Measurements from ENCODE around the genes FGF12 and MB21D2.

DNA sequence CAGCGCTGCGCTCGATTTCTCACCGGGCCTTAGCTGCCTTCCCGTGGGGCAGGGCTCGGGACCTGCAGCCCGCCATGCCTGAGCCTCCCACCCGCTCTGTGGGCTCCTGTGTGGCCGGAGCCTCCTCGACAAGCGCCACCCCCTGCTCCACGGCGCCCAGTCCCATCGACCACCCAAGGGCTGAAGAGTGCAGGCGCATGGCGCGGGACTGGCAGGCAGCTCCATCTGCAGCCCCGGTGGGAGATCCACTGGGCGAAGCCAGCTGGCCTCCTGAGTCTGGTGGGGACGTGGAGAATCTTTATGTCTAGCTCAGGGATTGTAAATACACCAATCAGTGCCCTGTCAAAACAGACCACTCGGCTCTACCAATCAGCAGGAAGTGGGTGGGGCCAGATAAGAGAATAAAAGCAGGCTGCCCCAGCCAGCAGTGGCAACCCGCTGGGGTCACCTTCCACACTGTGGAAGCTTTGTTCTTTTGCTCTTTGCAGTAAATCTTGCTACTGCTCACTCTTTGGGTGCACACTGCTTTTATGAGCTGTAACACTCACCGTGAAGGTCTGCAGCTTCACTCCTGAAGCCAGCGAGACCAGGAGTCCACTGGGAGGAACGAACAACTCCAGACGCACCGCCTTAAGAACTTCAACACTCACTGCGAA is 34.7 kb upstream of the TP63 start:
- RRBS, 2 experiments: no CpG with 5 or more reads among the region's 28 CpGs
CAGE:
- cytosol, long polyA minus RNA: no peak
- cytosol, long polyA plus RNA: no peak
- long polyA plus RNA: no peak
- nucleus, long polyA minus RNA: no peak
- nucleus, long polyA plus RNA: no peak

- RRBS, 2 experiments: no CpG with 5 or more reads among the region's 6 CpGs
CAGE:
- cytosol, long polyA minus RNA: no peak
- cytosol, long polyA plus RNA: no peak
- long polyA plus RNA: no peak
- nucleus, long polyA minus RNA: no peak
- nucleus, long polyA plus RNA: no peak
Measured at GRCh38 chr3:190073253-190073956, 47.3 kb downstream of the P3H2 start.

DNA sequence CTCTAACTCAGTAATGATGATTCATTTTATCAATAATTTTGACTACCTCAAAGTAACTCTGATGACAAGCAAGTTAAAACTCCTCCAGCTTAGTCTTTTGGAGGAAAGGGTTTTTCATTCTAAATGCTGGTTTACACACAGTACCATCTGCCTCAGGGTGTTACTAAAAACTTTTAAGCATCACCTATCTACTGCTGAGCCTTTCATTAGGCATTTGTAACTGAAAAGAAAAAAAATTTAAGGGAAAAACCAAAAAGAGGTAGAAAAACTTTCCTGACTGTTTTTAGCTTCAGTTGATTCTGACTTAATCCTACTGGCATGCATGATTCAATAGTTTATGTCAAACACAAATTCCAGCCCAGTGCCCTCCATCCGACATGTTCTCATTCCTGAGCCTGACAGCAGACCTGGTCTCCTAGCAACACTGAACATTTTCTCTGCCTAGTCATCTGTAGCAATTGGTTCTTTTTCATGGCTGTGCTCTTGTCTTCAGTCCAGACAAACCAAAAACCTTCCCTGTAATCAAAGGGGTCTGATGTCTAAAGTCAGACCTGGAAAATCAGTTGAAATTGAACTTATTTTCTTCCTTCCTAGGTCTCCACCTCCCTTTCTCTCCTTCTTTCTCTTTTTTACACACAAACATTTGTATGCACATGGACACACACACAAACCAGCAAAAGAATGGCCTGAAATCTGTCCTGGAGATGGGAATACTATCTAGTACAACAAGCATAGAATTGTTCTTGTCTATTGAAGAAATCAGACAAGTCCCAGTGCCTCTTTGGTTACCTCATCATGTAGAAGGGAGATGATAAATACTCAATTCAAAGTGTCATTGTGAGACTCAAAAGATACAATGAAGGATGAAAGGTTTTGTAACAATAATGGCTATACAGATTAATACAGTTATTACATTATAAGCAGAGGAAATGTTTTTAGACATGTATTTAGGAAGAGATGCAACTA is 43.6 kb downstream of the P3H2 start:
- RRBS, 2 experiments: no CpG with 5 or more reads among the region's 1 CpG
CAGE:
- cytosol, long polyA minus RNA: no peak
- cytosol, long polyA plus RNA: no peak
- long polyA plus RNA: no peak
- nucleus, long polyA minus RNA: no peak
- nucleus, long polyA plus RNA: no peak

GRCh38 chr3:190101217-190102145 is 19.2 kb downstream of the P3H2 start:
- RRBS, 2 experiments: 80 to 90% methylated on average over 1 of the region's 8 CpGs
CAGE:
- cytosol, long polyA minus RNA: no peak
- cytosol, long polyA plus RNA: no peak
- long polyA plus RNA: no peak
- nucleus, long polyA minus RNA: no peak
- nucleus, long polyA plus RNA: no peak

DNA sequence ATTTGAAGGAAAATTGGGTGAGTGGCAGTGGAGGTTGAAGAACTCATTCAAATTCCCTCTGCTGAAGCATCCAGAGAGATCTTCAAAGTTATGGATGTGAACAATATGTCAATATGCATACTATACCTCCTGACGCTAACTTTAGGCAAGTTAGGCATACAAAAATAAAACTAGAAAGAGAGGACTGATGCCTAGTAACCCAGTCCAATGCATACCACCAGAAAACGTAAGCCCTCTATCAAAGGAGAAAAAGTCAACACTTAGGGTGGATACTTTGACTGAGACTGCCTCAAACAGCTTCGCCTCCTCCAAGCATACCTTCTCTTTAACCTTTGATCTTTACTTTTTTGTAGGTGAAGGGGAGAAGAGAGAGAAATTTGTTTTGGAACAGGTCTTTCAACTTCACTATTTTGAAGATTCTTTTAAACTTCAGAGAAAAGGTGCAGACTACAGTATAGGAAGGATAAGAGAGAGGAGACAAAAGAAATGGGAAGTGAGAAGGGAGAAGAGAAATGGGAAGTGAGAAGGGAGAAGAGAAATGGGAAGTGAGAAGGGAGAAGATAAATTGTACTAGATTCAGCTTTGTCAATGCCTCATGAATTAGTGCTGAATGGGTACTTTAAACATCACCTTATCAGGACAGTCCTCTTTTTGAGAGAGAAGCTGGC is 1.2 kb downstream of the P3H2 start:
- RRBS, 2 experiments: no CpG with 5 or more reads among the region's 3 CpGs
CAGE:
- cytosol, long polyA minus RNA: no peak
- cytosol, long polyA plus RNA: no peak
- long polyA plus RNA: no peak
- nucleus, long polyA minus RNA: no peak
- nucleus, long polyA plus RNA: no peak

DNA sequence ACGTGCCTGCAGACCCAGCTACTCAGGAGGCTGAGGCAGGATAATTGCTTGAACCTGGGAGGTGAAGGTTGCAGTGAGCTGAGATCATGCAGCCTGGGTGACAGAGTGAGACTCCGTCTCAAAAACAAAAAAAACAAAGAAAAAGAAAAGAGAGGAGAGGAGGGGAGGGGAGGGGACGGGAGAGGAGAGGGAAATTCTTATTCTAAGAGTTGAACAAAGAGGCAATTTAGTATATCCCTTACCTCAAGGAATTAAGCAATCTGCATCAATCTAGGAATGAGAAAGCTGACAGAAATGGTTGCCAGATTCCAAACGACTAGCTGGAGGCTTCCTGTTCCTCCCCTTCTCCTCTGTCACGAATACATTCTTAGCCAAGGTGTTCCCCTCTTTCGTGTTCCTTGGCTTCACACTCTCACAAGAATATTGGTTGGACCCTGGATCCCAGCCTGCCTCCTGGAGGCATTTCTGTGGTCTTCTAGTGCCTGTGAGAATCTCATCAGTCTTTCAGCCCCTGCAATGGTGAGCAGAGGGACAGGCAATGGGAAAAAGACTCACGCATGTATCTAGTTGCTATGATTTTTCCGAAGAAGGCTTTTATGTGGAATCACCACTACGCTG is 1.4 kb upstream of the P3H2 start:
- RRBS, 2 experiments: no CpG with 5 or more reads among the region's 9 CpGs
CAGE:
- cytosol, long polyA minus RNA: no peak
- cytosol, long polyA plus RNA: no peak
- long polyA plus RNA: no peak
- nucleus, long polyA minus RNA: no peak
- nucleus, long polyA plus RNA: no peak

GRCh38 chr3:190345873-190346300 is 23.6 kb upstream of the CLDN1 start:
- RRBS, 2 experiments: no CpG with 5 or more reads among the region's 4 CpGs
CAGE:
- cytosol, long polyA minus RNA: no peak
- cytosol, long polyA plus RNA: no peak
- long polyA plus RNA: no peak
- nucleus, long polyA minus RNA: no peak
- nucleus, long polyA plus RNA: no peak

- RRBS, 2 experiments: no CpG with 5 or more reads among the region's 11 CpGs
CAGE:
- cytosol, long polyA minus RNA: no peak
- cytosol, long polyA plus RNA: no peak
- long polyA plus RNA: no peak
- nucleus, long polyA minus RNA: no peak
- nucleus, long polyA plus RNA: no peak
Measured at GRCh38 chr3:190424337-190424994, 25.2 kb downstream of the TMEM207 start.

GRCh38 chr3:190514976-190515241 is 1.0 kb downstream of the IL1RAP start:
- RRBS, 2 experiments: no CpG with 5 or more reads among the region's 5 CpGs
CAGE:
- cytosol, long polyA minus RNA: no peak
- cytosol, long polyA plus RNA: no peak
- long polyA plus RNA: no peak
- nucleus, long polyA minus RNA: no peak
- nucleus, long polyA plus RNA: no peak

DNA sequence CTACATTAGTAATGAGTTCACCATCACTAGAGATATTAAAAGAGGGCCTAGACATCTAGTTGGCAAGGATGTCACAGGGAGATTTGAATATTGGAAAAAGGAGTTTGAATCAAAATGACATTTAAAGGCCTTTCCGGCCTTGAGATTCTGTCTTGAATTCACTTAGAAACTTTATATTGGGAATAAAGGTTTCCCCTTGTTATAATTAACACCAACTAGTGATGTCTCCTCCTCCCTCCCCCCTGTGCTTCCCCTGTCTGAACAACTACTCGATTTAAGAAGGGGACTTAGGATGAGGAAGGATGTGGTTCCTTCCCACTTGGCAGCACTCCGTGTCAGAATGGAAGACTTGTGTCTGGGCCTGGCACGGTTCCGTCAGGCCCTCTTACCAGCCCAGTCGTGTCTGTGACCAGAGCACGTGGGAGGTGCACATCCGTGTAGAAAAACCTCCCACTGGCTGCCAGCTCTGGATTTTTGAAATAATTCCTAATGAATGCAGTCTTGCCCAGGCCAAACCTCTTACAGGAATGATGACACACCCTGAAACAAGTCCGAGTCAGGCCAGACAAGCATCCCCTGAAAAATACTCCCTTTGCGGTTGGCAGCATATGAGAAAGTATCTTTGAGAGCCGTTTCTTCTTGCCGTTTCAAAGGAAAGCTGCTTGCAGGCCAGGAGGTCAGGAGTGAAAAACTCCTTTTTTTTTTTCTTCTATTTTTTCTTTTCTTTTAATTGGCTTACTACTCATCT is 19.5 kb downstream of the IL1RAP start:
- RRBS, 2 experiments: no CpG with 5 or more reads among the region's 12 CpGs
CAGE:
- cytosol, long polyA minus RNA: no peak
- cytosol, long polyA plus RNA: no peak
- long polyA plus RNA: no peak
- nucleus, long polyA minus RNA: no peak
- nucleus, long polyA plus RNA: no peak

DNA sequence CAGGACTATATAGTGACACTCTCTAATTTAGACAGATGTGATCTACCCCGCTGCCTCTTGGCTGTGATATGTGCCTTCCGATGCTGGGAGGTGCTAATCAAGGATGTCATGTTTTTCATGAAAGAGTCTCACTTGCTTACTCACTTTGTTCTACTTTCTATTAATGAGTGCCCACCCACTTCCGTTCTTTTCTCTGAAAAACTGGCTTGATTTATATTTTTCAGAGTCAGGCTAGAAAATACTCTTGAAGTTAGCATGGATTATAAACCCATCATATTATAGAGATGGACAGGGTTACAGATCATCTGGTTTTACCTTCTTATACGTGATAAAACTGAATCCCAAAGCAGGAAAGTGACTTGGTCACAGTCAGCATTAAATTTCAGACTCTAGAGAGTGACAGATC is 72.9 kb downstream of the IL1RAP start:
- RRBS, 2 experiments: no CpG with 5 or more reads among the region's 4 CpGs
CAGE:
- cytosol, long polyA minus RNA: no peak
- cytosol, long polyA plus RNA: no peak
- long polyA plus RNA: no peak
- nucleus, long polyA minus RNA: no peak
- nucleus, long polyA plus RNA: no peak

DNA sequence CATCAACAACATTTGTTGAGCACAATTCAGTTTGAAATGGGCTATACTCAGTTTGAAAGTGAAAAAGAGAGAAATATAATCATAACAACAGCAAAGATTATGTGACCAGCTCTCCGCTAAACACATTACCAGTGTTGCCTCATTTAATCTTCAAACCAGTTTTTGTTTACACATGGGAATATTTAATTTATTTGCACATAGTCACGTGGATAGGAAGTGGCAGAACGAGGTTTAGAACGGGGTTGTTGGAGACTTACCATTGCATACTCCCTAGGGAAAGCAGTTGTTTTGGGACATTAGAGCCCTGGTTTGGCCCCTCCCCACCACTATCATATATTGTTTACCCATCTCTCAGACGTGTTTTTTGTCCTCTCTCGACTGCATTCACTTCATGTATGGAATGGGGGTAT is 77.2 kb downstream of the IL1RAP start:
- RRBS, 2 experiments: no CpG with 5 or more reads among the region's 6 CpGs
CAGE:
- cytosol, long polyA minus RNA: no peak
- cytosol, long polyA plus RNA: no peak
- long polyA plus RNA: no peak
- nucleus, long polyA minus RNA: no peak
- nucleus, long polyA plus RNA: no peak

- RRBS, 2 experiments: no CpG with 5 or more reads among the region's 6 CpGs
CAGE:
- cytosol, long polyA minus RNA: no peak
- cytosol, long polyA plus RNA: no peak
- long polyA plus RNA: no peak
- nucleus, long polyA minus RNA: no peak
- nucleus, long polyA plus RNA: no peak
Measured at GRCh38 chr3:190616692-190617261, 102.9 kb downstream of the IL1RAP start.

- RRBS, 2 experiments: no CpG with 5 or more reads among the region's 10 CpGs
CAGE:
- cytosol, long polyA minus RNA: no peak
- cytosol, long polyA plus RNA: no peak
- long polyA plus RNA: no peak
- nucleus, long polyA minus RNA: no peak
- nucleus, long polyA plus RNA: no peak
Measured at GRCh38 chr3:191425075-191425628, 35.8 kb upstream of the PYDC2 start.

GRCh38 chr3:192445831-192446030 is 281.6 kb downstream of the FGF12 start:
- RRBS, 2 experiments: no CpG with 5 or more reads among the region's 1 CpG
CAGE:
- cytosol, long polyA minus RNA: no peak
- cytosol, long polyA plus RNA: no peak
- long polyA plus RNA: no peak
- nucleus, long polyA minus RNA: no peak
- nucleus, long polyA plus RNA: no peak

- RRBS, 2 experiments: no CpG with 5 or more reads among the region's 26 CpGs
CAGE:
- cytosol, long polyA minus RNA: no peak
- cytosol, long polyA plus RNA: no peak
- long polyA plus RNA: no peak
- nucleus, long polyA minus RNA: no peak
- nucleus, long polyA plus RNA: no peak
Measured at GRCh38 chr3:192727244-192727875, at the start of gene FGF12. FGF12 (minus strand) TSS chr3:192727541.

DNA sequence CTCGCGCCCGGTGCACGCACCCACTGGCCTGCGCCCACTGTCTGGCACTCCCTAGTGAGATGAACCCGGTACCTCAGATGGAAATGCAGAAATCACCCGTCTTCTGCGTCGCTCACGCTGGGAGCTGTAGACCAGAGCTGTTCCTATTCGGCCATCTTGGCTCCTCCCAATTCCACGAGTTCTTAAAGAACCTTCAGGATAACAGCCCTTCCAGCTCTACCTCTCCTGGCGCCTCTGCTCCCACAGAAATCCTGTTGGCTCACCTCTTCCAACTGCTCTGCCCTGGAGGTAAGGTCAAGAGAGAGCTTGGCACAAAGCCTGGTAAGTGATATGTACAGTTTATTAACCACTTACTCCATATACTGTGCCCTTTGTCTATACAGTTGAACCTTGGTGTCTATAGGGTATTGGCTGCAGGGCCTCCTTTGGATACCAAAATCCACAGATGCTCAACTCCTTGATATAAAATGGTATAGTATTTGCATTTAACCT is 17.8 kb upstream of the FGF12 start:
- RRBS, 2 experiments: no CpG with 5 or more reads among the region's 13 CpGs
CAGE:
- cytosol, long polyA minus RNA: no peak
- cytosol, long polyA plus RNA: no peak
- long polyA plus RNA: no peak
- nucleus, long polyA minus RNA: no peak
- nucleus, long polyA plus RNA: no peak

DNA sequence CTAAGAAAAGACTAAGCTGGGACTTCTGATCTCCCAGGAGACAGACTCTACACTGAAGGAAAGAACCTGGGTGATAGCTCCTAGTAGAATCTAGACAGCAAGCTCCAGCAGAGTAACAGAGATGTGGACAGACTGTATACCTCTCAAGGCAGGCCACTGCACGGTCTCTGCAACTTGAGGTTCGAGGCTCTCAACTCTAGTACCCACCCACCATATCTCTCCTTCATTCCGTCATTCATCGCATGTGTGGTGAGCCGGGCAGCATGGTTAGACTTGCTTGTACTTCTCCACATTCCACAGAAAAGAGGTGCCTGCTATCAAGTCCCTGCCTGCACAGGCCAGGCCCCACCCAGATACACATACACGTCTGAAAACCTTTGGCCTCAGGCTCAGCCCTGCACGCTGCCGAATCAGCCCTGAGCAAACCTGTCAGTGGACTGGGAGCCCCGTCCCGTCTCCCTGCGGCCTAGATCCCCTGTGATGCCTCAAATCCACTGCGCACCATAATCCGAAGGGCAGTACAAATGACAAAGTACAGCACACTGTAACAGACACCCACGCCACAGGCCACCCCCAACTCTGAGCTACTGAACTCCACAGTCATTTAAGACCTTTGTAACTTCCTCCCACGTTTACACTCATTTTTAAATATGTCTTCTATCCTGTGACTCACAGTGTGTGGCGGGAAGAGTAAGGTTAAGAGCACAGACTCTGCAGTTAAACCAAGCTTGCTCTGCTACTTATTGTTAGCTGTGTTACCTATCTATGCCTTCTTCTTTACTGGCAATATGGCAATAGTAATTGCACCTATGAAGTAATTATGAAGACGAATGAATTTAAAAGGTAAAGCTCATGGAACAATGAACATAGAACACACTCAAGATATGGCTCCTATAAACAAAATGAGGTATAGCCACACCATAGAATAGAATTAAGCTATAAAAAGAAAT is 67.1 kb downstream of the MB21D2 start:
- RRBS, 2 experiments: no CpG with 5 or more reads among the region's 17 CpGs
CAGE:
- cytosol, long polyA minus RNA: no peak
- cytosol, long polyA plus RNA: no peak
- long polyA plus RNA: no peak
- nucleus, long polyA minus RNA: no peak
- nucleus, long polyA plus RNA: no peak

DNA sequence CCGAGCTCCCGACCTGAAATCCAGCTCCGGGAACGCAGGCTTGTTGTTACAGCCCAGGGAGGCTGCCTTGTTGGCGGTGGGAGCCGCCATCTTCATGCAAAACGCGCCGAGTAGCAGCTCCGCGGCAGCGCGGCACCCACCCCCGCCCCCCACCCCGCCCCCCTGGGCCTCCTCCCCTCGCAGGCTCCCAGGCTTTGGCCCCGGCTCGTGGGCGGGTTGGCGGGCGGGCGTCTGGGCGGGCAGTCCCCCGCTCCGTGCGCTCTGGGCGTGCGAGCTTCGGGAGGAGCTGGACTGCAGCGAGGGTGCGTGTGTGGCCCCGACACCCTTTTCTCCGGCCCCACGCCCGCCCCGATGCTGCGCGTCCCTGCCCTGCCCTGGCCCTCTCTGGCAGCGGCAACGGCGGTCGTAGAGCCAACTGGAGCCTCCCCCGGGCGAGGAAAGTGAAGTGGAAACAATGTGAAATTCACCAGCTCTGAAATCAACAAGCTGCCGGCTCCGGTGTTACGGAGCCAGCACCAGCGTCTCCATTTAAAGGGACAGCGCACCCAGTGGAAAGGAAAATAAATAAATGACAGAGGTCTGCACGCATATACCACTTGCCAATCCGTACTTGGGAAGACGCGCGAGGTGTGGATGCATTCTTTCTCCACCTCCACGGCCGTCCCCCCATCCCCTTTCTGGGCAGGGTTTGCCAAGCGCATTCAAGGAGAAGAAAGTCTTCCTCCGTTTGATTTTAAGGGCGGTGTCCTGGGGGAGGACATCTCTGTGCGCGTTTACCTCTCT is at the start of gene MB21D2:
Gene MB21D2, minus strand, starts transcription at position 112 of the 783 bp plus-strand sequence.
- RRBS, 2 experiments: 2 to 6% methylated on average over 4 to 10 of the region's 61 CpGs
CAGE:
- cytosol, long polyA minus RNA: start-site peak on the minus strand centred at position 517 of the sequence, 43 bp wide, 16 reads
- cytosol, long polyA plus RNA: no peak
- long polyA plus RNA: no peak
- nucleus, long polyA minus RNA: no peak
- nucleus, long polyA plus RNA: no peak

GRCh38 chr3:193828231-193829129 is 235.5 kb downstream of the OPA1 start:
- RRBS, 2 experiments: no CpG with 5 or more reads among the region's 14 CpGs
CAGE:
- cytosol, long polyA minus RNA: no peak
- cytosol, long polyA plus RNA: no peak
- long polyA plus RNA: no peak
- nucleus, long polyA minus RNA: no peak
- nucleus, long polyA plus RNA: no peak

Measured in HepG2 (cell line).